ENCODE data around the genes TYK2, KEAP1, S1PR5 and ILF3.

GRCh38 chr19:10095681-10096690 is 6.5 kb downstream of the ANGPTL6 start:
- PRO-cap = bidirectional peak, plus-strand start at chr19:10096384, minus-strand start at chr19:10096131
- RAMPAGE, long total RNA, 2 experiments = no peak in any of the 2 experiments

GRCh38 chr19:10107590-10108238 is 1.6 kb downstream of the PPAN start:
- PRO-cap = no peak
- RAMPAGE, long total RNA, 2 experiments = no peak in any of the 2 experiments

- PRO-cap = no peak
- RAMPAGE, long total RNA, 2 experiments = no peak in any of the 2 experiments
Measured at GRCh38 chr19:10260008-10260481, 8.0 kb downstream of the MRPL4 start.

DNA sequence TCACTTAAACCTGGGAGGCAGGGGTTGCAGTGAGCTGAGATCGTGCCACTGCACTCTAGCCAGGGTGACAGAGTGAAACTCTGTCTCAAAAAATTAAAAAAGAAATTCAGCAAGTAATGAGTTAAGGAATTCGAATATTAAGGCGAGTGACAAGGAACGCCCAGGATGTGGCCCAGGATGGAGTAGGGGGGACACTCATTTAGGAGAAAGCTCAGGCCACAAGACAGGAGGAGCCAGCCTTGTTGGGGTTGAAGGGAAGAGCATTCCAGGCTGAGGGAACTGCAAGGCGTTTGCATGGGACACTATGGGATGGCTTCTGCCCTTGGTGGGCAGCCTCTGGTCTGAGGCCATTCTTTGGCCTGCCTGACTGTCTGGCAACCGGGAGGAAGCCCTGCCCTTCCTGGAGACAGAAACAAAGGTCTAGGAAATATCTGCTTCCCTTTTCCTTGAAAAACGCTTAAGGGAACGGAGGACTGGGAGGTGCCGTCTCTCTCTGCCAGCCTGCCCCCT is 3.0 kb upstream of the ICAM1 start:
- PRO-cap = unidirectional peak, plus-strand start at position 460 of the sequence
- RAMPAGE, long total RNA, 2 experiments = no peak in any of the 2 experiments

DNA sequence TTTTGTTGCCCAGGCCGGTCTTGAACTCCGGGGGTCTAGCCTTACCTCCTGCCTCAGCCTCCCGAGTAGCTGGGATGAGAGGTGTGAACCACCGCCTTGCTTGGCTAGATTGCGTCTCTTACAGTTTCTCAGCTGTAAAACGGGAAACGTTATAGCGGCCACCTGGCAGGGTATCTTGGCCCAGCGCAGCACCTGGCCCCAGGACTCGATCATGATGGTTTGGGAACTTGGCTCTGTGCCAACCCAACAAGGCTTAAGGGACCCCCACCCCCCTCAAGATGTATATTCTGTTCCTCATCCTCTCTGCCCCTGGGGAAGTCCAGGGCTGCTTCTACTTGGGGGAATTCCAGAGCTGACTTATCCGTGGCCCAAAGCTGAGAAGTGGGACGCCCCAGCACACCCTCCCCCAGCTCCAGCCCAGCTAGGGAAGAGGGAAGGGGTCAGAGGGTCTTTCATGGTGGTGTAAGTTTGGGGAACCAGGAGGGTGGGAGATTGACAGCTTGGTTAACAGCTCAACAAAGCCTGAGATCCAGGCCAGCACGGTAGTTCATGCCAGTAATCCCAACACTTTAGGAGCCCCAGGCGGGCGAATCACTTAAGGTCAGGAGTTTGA is 659 bp downstream of the ICAM1 start:
- PRO-cap = no peak
- RAMPAGE, long total RNA, 2 experiments = no peak in any of the 2 experiments

DNA sequence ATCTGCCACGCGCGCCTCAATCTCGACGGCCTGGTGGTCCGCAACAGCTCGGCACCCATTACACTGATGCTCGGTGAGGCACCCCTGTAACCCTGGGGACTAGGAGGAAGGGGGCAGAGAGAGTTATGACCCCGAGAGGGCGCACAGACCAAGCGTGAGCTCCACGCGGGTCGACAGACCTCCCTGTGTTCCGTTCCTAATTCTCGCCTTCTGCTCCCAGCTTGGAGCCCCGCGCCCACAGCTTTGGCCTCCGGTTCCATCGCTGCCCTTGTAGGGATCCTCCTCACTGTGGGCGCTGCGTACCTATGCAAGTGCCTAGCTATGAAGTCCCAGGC is 978 bp downstream of the ICAM4 start:
- PRO-cap = no peak
- RAMPAGE, long total RNA, 2 experiments = no peak in any of the 2 experiments

GRCh38 chr19:10334397-10335278 is 1.3 kb upstream of the RAVER1 start:
- PRO-cap = bidirectional peak, plus-strand start at chr19:10335067, minus-strand start at chr19:10334854
- RAMPAGE, long total RNA, 2 experiments = start-site peak on the minus strand in 2 of 2 experiments, at chr19:10334795-10334886 at its widest, 38 to 58 reads per replicate

DNA sequence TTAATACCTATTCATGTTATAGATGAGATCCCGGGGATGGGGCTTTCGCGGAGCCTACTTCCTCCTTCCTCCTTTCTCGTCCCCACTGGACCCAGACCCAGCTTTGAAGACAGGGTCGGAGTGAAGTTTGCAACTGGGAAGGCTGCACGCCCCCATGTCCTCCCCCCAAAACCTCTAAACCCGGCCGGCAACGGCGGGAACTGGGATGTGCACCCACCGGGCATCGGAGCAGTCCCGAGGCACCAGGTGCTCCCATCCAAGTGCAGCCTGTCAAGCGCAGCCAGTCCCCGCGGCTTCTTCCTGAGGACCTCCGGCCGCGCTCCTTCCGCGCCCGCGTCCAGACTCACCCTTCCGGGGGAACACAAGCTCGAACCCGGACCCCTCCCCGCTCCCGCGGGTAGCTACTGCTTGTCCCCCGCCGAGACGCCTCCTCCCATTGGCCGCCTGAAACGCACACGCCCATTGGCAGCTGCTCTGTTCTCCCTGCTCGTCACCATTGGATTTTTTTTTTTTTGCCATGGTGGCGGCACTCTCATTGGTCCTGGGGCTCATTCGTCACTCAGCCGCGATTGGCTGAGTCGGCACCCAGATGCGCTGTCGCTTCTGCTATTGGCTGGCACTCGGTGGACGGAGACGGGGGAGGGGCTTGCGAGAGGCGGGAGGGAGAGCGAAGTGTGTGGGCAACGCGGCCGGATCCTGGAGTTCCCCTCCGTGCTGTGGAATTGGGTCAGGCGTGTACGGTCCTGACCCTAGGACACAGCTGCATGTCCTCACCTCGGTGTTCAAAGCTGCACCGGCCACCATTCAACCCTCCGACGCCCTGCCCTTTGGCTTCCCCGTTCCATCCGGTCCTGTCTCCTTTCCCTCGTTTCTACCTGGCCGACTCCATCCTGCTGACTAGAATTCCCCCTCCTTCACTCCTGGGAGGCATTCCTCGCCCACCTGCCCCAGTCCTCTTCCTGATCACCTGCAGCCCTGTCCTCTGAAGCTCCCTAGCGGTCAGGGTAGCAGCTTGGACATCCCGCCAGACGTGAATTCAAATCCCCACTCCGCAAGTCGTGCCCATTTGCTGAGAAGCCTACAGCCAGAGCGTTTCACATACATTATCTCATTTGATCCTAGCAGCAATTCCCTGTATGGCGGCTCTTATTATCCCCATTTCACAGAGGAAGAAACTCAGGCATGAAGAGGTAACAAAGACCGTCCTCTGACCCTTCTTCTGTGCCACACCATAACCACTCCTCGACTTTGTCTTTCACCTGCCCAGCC is at the start of gene TYK2:
TSS of gene TYK2 (minus strand) at position 410 of the 1,269 bp plus-strand sequence.
- PRO-cap = bidirectional peak, plus-strand start at position 651 of the sequence, minus-strand start at position 351 of the sequence
- RAMPAGE, long total RNA, 2 experiments = no peak in any of the 2 experiments

- PRO-cap = no peak
- RAMPAGE, long total RNA, 2 experiments = no peak in any of the 2 experiments
Measured at GRCh38 chr19:10416147-10417337, 3.8 kb upstream of the PDE4A start.

DNA sequence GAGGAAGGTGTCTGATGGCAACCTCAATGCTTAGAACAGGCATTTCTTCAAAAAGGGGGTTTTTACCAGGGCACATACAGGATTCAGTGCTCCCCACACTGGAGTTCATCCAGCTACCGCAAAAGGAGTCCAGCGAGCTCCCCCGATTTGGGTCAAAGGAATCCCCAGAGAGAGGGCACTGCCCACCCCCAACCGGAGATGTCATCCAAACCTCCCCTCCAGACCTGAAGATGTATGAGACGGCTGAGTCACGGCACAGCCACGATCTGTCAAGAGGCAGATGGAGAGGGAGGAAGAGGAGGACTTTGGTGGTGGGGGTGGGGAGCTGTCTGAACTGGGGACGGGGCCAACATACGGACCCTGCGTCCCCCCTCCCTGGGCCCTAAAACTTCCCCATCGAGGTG is 3.6 kb downstream of the PDE4A start:
- PRO-cap = no peak
- RAMPAGE, long total RNA, 2 experiments = no peak in any of the 2 experiments

DNA sequence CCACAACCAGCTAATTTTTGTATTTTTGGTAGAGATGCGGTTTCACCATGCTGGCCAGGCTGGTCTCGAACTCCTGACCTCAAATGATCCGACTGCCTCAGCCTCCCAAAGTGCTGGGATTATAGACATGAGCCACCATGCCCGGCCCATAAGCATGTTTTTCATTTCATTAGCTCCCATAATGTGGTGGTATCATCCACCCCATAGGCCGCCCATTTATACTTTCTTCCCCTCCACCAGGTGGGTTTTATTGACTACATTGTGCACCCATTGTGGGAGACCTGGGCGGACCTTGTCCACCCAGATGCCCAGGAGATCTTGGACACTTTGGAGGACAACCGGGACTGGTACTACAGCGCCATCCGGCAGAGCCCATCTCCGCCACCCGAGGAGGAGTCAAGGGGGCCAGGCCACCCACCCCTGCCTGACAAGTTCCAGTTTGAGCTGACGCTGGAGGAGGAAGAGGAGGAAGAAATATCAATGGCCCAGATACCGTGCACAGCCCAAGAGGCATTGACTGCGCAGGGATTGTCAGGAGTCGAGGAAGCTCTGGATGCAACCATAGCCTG is 36.4 kb downstream of the KEAP1 start:
- PRO-cap = no peak
- RAMPAGE, long total RNA, 2 experiments = no peak in any of the 2 experiments

- PRO-cap = bidirectional peak, plus-strand start at chr19:10502938, minus-strand start at chr19:10502704
- RAMPAGE, long total RNA, 2 experiments = start-site peak on the minus strand in 1 of 2 experiments, at chr19:10502713-10502730 at its widest, 104 reads per replicate
Measured at GRCh38 chr19:10502530-10503099, 541 bp downstream of the KEAP1 start.

DNA sequence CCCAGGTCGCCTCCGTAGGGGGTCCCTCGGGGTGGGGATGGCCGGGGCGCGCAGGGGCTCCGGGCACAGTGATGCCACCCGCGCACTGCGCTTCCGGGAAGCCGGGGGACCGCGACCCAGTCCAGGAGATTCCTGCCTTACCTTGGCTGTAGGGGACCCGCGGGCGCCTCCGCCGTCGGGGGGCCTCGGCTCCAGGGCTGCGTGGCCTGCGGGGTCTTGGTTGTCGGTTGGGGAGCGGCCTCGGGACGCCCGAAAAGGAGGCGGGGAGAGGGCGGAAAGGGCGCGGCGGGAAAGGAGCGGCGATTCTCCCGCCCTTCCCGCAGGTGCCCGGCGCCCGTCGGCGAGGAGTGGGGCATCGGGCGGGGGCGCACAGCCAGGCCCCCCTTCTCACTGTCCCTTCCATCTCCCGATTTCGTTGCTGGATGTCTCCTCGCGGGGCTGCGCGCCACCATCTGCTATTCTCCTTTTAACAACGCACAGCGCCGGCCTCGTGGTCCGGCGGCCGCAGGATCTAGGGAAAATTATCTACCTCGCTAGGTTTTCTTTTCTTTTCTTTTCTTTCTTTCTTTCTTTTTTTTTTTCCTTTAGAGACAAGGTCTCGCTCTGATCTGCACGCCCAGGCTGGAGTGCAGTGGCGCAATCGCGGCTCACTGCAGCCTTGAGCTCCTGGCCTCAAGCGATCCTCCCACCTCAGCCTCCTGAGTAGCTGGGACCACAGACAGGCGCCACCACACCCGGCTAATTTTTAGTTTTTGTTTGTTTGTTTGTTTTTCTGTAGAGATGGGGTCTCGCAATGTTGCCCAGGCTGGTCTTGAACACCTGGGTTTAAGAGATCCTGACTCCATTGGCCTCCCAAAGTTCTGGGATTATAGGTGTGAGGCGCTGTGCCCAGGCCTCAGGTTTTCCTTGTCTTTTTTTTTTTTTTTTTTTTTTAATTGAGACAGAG is at the start of gene KEAP1:
TSS of gene KEAP1 (minus strand) at position 257 of the 946 bp plus-strand sequence.
- PRO-cap = bidirectional peak, plus-strand start at position 270 of the sequence, minus-strand start at position 229 of the sequence
- RAMPAGE, long total RNA, 2 experiments = start-site peak on the minus strand in 1 of 2 experiments, centred at position 236 of the sequence, 30 reads per replicate

DNA sequence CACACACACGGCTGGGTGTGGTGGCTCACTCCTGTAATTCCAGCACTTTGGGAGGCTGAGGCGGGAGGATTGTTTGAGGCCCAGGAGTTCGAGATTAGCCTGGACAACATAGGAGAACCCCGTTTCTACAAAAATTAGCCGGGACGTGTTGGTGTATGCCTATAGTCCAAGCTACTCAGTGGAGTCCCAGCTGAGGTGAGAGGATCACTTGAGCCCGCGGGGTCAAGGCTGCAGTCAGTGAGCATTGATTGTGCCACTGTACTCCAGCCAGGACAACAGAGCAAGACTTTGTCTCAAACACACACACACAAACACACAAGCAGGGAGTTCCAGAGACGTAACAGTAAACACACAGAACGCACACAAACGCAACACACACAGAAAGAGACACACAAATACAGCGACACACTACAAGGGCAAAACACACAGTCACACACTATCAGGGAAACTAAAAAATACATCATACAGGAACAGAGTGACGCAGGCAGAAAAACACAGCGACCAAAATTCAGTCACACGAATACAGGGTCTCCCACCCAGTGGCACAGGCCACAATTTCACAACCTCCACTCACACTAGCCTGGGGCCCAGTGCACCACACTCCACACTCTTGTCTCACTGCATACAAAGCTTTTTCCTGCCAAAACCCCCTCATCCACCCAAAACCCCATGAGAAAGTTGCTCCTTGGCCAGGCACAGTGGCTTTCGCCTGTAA is 1.5 kb downstream of the S1PR5 start:
- PRO-cap = no peak
- RAMPAGE, long total RNA, 2 experiments = no peak in any of the 2 experiments

DNA sequence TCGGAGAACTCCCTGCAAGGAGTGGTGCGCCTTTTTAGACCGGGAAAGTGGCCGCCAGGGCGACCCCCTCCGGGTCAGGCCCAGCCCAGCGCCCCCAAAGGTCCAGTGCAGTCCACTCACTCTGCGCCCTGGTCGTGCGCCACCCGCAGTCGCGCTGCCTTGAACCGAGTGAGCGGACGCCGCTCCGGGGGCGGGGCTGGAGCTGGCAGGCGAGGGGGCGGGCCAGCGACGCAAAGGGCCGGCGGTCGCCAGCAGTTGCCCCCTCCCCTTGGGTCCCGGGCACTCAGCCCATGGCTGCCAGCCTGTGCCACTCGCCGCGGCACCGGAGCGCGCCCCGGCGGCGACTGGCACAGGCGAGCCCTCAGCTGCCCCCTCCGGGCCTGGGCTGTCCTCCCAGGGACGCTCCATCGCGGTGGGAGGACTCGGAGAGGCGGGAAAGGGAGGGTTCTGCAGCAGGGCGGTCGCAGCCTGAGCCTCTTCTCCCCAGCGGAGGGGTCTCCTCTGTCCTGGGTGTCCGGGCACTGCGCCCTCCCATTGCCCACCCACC is at the start of gene S1PR5:
TSS of gene S1PR5 (minus strand) at position 170 of the 547 bp plus-strand sequence.
- PRO-cap = no peak
- RAMPAGE, long total RNA, 2 experiments = no peak in any of the 2 experiments

DNA sequence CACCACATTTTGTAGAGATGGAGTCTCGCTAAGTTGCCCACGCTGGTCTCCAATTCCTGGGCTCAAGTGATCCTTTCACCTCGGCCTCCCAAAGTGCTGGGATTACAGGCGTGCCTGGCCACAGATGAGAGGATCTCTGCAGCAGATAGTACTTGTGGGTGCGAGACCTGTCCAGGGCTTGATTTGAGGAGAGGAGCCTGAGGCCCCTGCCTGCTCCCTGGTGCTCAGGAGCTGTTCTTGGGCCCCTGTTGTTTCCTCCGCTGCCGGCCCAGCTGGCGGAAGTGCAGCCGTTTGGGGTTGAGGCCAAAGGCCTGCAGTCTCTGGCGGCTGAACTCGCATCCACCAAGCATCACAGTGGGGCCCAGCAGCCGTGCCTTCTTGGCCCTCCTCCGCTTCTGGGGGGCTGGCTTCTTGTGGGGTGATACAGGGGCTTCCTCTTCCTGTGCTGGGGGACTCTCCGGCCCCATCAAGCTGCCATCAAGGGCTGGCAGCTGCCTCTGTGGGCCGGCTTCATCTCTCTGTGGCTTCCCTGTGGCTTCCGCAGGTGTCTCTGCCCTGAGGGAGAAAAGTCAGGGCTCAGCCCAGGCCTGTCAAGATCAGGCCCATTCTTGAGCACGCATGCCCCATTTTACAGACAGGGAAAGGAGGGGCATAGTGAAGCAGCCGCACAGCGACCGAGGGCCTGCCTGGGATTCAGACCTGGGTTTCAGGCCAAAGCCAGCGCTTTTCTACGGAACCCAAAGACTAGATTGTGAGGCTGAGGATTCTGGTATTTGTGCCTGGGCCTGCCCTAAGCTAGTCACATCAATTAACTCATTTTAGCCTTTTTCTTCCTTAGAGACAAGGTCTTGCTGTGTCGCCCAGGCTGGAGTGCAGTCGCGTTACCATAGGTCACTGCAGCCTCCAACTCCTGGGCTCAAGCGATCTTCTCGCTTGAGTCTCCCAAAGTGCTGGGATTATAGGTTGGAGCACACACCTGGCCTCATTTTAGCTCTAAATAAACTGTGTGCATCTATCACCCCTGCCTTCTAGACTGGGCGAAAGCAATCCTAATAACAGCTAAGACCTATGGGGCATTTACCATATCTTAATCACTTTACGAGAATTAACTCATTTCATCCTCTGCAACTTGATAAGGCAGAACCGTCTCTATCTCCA is 10.4 kb downstream of the ATG4D start:
- PRO-cap = no peak
- RAMPAGE, long total RNA, 2 experiments = no peak in any of the 2 experiments

- PRO-cap = unidirectional peak, plus-strand start at chr19:10654370
- RAMPAGE, long total RNA, 2 experiments = start-site peak on the plus strand in 2 of 2 experiments, at chr19:10654313-10654373 at its widest, 301 to 619 reads per replicate
Measured at GRCh38 chr19:10654210-10654517, at the start of gene ILF3. Gene ILF3 (plus strand): TSS chr19:10654346.

- PRO-cap = no peak
- RAMPAGE, long total RNA, 2 experiments = no peak in any of the 2 experiments
Measured at GRCh38 chr19:10690279-10691320, 10.6 kb upstream of the QTRT1 start.

GRCh38 chr19:10736112-10736895 is 18.4 kb downstream of the DNM2 start:
- PRO-cap = no peak
- RAMPAGE, long total RNA, 2 experiments = no peak in any of the 2 experiments

DNA sequence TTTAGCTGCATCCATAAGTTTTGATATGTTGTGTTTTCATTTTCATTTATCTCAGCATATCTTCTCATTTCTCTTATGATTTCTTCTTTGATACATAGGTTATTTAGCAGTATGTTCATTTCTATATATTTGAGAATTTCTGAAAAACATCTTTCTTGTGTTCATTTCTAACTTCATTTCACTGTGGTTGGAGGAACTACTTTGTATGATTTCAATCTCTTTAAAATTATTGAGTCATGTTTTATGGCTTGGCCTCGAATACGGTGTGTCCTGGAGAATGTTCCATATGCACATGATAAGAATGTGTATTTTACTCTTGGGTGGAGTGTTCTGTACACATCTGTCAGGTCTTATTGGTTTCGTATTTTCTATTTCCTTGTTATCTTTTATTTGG is 22.9 kb downstream of the DNM2 start:
- PRO-cap = no peak
- RAMPAGE, long total RNA, 2 experiments = no peak in any of the 2 experiments

Measured in breast epithelium (tissue), 2 donors.